ENCODE measurements around a stretch of chr10.

GRCh38 chr10:30974733-30975378 is 56.8 kb downstream of the ZNF438 start:
- PRO-cap = no peak
- RAMPAGE, long total RNA, 4 experiments = no peak in any of the 4 experiments

DNA sequence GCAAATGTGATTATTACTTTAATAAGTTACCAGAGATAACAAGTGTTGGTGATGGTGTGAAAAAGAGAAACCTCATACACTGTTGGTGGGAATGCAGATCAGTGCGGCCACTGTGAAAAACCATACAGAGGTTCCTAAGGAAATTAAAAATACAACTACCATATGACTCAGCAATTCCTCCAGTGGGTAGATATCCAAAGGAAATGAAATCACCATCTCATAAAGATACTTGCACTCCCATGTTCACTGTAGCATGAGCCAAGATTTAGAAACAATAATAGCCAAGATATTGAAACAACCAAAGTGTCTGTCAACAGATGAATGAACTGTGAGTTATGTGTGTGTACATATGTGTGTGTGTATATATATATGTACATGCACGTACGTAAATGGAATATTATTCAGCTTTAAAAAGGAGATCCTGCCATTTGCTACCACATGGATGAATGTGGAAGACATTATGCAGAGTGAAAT is 26.7 kb downstream of the ZNF438 start:
- PRO-cap = no peak
- RAMPAGE, long total RNA, 4 experiments = no peak in any of the 4 experiments

GRCh38 chr10:31030085-31030857 is 1.4 kb downstream of the ZNF438 start:
- PRO-cap = no peak
- RAMPAGE, long total RNA, 4 experiments = no peak in any of the 4 experiments

- PRO-cap = bidirectional peak, plus-strand start at chr10:31697496, minus-strand start at chr10:31697288
- RAMPAGE, long total RNA, 4 experiments = no peak in any of the 4 experiments
Observed at GRCh38 chr10:31697133-31697579, 231.5 kb downstream of the ARHGAP12 start.

DNA sequence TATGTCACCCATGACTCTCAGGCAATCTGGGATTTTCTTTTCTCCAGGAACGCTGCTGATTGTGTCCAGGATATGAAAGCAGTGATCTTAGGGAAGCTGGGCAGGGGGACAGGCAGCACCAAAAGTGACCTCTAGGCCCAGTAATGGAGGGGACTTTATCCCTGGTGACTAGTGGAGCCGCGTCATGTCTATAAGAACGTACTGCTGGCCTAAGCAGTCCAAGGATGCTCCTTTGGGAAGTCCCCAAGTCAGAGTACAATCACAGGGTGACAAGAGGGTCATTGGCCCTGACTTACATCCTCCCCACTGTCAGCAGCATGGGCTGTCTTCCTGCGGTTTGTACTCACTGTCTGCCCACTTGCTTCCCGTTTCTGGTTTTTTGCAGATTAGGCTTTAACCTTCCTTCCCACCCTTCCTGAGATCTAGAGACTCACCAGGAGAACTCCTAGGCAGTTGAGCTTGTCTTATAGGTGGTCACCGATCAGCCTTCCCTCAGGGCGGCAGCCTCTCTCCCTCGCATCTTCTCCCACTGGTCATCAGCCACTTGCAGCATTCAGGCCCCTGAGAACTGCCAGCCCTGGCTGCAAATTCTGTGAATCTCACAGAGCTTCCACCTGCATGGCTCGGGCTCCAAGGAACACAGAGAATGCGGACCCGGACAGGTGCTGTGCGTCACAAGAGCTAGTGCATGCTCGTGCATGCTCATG is 177.2 kb downstream of the ARHGAP12 start:
- PRO-cap = no peak
- RAMPAGE, long total RNA, 4 experiments = no peak in any of the 4 experiments

DNA sequence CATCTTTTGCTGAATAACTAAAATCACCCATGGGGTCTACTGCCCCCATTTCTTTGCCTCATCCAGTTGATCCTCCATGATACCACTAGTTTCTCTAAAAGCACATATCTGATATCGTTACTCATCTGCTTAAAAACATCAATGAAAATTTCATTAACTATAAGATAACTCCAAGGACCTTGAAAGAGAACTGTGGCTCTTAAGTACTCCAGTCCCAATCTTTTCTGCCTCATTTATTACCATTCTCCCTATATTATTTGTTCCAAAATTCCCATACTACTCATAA is 56.1 kb downstream of the ARHGAP12 start:
- PRO-cap = no peak
- RAMPAGE, long total RNA, 4 experiments = no peak in any of the 4 experiments

GRCh38 chr10:31930157-31930820 is 1.7 kb upstream of the ARHGAP12 start:
- PRO-cap = no peak
- RAMPAGE, long total RNA, 4 experiments = no peak in any of the 4 experiments

GRCh38 chr10:32059505-32059798 is 3.2 kb upstream of the KIF5B start:
- PRO-cap = no peak
- RAMPAGE, long total RNA, 4 experiments = no peak in any of the 4 experiments

DNA sequence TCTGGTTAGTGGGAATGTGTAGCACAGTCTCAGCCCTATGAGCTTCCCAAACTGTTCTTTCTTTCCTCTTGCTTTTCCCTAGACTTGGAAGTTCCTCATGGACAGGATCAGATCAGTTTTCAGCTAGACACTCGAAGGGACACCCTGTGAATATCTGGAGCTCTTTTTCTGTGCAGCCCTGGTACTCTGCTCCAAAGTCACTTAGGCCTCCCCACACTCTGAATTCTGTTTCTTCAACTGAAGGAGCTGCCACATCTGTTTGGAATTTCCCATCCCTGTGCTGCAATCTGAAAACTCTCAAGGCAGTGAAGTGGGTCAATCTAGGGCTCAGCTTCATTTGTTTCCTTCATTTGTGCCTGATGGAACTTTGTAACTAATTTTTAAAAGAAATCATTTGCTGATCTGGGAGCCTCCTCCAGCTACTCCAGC is 9.7 kb downstream of the EPC1 start:
- PRO-cap = no peak
- RAMPAGE, long total RNA, 4 experiments = no peak in any of the 4 experiments

- PRO-cap = no peak
- RAMPAGE, long total RNA, 4 experiments = no peak in any of the 4 experiments
Observed at GRCh38 chr10:32379322-32379948, 32.5 kb upstream of the EPC1 start.

DNA sequence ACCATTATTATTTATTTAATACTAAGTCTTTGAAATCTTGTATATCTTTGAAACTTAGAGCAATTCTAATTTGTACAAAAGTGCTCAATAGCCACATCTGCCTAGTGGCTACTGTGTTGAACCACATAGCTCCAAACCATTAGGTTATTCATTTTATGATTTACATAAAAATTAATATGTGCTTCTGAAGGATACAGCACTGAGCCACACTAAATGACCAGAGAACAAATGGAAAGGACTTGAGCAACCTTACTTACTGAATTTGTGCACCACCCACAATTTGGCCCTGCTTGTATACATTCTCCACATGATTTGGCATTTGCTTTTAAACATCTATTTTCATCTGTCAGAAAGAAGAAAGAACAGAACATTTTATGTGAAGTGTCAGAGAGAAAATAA is 25.8 kb downstream of the ITGB1 start:
- PRO-cap = unidirectional peak, minus-strand start at position 226 of the sequence
- RAMPAGE, long total RNA, 4 experiments = no peak in any of the 4 experiments

GRCh38 chr10:32959039-32959646 is 1.1 kb upstream of the ITGB1 start:
- PRO-cap = no peak
- RAMPAGE, long total RNA, 4 experiments = no peak in any of the 4 experiments

- PRO-cap = no peak
- RAMPAGE, long total RNA, 4 experiments = no peak in any of the 4 experiments
Observed at GRCh38 chr10:33001993-33002605, 44.1 kb upstream of the ITGB1 start.

- PRO-cap = no peak
- RAMPAGE, long total RNA, 4 experiments = no peak in any of the 4 experiments
Observed at GRCh38 chr10:33117644-33118278, 159.7 kb upstream of the ITGB1 start.

GRCh38 chr10:33125812-33126576 is 168.0 kb upstream of the ITGB1 start:
- PRO-cap = no peak
- RAMPAGE, long total RNA, 4 experiments = no peak in any of the 4 experiments

DNA sequence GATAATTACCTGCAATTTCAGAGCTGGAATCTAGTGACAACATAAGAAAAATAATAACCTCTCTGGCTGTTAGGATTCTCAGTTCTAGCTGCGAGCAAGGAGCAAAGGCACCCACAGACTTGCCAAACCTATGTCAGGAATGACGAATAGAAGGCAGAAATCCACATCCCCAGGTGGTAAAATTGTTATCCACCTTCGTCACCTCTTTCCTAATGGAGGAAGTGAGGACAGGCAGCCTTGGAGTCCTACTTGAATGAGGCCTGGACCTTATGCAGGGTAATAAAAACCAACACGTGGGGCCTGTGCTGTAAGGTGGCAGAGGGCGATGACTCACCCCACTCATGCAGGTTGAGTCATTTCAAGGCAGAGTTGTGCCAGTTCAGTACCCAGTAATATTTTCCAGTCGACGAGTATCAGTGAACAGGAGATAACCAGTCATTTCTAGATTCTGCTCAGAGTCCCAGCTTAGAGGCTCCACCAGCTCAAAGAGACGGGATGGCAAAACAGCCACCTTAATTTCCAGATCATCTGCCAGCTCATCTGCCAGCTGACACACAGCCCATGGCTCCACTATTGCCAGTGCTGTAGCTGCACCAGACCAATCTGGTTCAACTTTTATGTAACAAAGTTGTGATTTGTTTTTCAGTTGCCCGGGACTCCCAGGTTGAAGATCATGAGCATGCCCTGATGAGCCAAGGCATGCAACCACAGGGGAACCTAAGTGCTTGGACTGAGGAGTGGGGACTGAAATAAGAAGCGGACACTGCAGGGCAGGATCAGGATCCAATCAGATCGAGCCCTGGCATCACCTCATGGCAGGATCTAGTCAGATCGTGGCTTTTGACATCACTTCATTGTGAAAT is 176.1 kb upstream of the ITGB1 start:
- PRO-cap = no peak
- RAMPAGE, long total RNA, 4 experiments = no peak in any of the 4 experiments

GRCh38 chr10:33136877-33137171 is 178.8 kb upstream of the ITGB1 start:
- PRO-cap = no peak
- RAMPAGE, long total RNA, 4 experiments = no peak in any of the 4 experiments

GRCh38 chr10:33156212-33156622 is 178.2 kb downstream of the NRP1 start:
- PRO-cap = no peak
- RAMPAGE, long total RNA, 4 experiments = no peak in any of the 4 experiments

DNA sequence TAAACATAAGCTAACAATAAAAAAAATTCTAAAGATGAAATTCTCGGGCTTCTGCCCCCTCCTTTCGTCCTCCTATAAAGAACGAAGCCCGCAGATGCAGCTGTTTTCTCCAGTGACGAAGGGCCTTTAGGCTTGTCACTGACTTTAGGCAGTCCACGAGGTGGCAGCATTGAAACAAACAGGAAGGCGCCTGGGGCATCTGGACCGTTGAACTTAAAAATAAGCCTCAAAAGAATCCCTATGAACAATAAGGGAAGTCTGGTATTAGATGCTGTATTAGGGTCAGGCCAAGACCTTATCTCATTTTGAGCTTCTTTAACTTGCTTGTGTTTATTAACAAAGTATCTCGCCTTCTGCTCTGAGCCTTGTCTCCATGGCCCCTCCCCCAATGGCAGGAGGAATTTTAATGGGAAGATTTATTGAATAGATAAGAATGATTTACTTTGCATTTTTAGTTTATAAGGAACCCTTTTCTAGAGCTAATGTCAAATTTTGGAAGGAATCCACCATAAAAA is 141.0 kb downstream of the NRP1 start:
- PRO-cap = no peak
- RAMPAGE, long total RNA, 4 experiments = no peak in any of the 4 experiments

GRCh38 chr10:33229924-33230463 is 104.5 kb downstream of the NRP1 start:
- PRO-cap = no peak
- RAMPAGE, long total RNA, 4 experiments = no peak in any of the 4 experiments

All from gastroesophageal sphincter (tissue), 4 donors.